ENCODE data around the genes ATG101 and KRT71.

DNA sequence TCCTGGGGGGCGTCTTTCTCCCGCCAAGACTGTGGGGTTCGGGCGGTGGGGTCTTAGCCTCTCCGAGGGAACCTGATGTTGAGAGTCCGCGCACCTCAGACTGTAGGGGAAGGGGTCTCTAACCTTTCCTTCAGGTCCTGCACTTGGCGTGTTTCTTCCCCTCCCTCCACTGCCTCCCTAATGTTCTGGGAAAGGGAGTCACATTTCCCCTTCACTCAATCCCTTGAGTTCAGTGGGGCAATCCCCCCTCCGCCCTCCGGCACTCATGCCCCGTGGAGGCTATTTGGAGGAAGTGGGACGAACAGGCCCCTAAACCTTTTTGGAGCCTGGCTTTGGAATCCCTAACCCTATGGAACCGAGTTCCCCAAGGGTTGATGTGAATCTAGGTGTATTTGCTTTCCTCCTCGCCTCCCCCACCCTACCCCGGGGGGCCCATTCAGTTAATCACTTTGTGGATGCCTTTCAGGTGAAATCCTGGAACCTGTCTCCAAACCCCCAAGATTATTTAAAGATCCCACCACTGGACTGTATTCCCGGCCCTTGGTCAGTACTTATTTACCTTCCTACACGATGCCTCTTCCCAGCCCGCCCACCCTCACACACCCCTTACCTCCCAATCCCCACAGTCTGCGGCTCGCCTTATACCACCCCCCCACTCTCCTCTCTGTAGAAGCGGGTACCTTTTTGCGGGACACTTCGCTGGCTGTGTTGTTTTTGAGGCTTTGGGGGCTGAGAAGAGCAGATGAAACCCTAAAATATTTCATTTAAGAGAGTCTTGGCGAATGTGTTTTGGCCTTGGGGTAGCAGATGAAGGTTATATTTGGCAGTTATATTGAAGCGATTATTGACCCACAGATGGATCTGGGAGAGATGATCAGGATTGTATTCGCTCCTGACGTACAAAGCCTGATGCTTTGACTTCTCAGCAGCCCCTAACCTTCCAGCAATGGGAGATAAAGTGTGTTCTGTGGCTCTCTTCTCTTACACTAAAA is 1.0 kb downstream of the ACVR1B start:
- PRO-cap = no peak

GRCh38 chr12:52014948-52015971 is 8.5 kb downstream of the TAMALIN start:
- PRO-cap = no peak

DNA sequence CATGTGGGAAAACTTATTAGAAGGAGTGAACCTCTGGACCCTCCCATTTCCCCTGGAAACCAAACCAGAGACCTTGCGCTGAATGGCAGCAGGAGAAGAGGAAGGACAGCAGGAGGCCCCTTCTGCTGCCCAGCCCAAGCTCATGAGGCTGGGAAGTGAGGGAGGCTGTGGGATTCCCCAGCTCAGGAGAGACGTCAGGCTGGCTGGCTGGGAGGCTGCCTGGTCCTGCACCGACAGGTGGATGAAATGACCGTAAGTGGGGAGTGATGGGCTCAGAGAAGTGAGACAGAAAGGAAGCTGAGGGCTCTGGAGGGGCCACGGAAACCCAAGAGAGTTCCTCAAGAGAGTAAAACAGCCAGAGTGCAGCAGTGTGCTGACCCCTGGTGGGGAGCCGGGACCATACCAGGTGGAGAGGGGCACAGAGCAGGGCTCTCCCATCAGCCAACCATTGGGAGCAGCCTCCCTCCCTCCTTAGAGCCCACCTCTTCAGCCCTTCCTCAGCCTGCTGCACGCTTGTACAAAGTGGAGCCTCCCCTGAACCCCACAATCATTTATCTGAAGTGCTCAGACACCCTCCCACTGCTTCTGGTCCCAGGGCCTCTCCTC is 13.9 kb downstream of the TAMALIN start:
- PRO-cap = no peak

GRCh38 chr12:52022706-52022997 is 15.9 kb downstream of the TAMALIN start:
- PRO-cap = bidirectional peak, plus-strand start at chr12:52023023, minus-strand start at chr12:52022918

GRCh38 chr12:52036542-52037623 is 14.4 kb upstream of the NR4A1 start:
- PRO-cap = bidirectional peak, plus-strand start at chr12:52037145, minus-strand start at chr12:52036948

DNA sequence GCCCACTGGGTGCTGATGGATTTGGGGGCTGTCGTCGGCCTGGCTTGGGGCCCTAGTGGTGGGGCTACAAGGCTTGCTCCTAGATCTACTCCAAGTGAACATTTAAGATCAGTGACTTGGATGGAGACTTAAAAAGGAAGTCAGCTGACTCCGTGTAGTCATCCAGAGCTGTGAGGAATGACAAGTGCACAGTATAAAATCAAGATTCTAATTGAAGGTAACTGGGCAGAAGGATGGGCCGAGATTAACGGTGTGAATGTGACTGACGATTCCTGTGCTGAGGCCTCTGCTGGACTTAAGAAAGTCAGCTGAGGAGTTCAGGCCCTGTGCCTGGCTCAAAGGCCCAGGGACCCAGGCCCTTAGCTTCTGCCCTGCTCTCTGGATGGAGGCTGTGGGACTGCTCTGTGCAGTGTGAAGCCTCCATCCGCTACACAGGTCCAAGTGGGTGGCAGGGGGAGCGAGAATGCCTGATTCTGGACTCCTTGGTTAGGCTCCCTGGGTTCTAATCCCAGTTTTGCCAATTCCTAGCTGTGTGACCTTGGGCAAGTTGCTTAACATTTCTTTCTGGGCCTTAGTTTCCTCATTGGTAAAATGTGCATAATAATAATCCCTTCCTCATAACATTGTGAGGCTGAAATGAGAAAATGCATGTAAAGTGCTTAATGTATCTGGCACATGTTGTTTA is 12.6 kb upstream of the NR4A1 start:
- PRO-cap = bidirectional peak, plus-strand start at position 210 of the sequence, minus-strand start at position 96 of the sequence

- PRO-cap = unidirectional peak, plus-strand start at chr12:52043713
Measured at GRCh38 chr12:52043414-52043847, 7.8 kb upstream of the NR4A1 start.

DNA sequence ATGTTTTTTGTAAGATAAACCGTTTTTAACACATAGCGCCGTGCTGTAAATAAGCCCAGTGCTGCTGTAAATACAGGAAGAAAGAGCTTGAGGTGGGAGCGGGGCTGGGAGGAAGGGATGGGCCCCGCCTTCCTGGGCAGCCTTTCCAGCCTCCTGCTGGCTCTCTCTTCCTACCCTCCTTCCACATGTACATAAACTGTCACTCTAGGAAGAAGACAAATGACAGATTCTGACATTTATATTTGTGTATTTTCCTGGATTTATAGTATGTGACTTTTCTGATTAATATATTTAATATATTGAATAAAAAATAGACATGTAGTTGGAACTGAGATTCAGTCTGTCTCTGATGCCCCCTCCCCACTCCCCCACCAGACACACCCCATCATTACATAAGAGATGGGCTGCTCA is 7.9 kb downstream of the NR4A1 start:
- PRO-cap = unidirectional peak, plus-strand start at position 84 of the sequence

DNA sequence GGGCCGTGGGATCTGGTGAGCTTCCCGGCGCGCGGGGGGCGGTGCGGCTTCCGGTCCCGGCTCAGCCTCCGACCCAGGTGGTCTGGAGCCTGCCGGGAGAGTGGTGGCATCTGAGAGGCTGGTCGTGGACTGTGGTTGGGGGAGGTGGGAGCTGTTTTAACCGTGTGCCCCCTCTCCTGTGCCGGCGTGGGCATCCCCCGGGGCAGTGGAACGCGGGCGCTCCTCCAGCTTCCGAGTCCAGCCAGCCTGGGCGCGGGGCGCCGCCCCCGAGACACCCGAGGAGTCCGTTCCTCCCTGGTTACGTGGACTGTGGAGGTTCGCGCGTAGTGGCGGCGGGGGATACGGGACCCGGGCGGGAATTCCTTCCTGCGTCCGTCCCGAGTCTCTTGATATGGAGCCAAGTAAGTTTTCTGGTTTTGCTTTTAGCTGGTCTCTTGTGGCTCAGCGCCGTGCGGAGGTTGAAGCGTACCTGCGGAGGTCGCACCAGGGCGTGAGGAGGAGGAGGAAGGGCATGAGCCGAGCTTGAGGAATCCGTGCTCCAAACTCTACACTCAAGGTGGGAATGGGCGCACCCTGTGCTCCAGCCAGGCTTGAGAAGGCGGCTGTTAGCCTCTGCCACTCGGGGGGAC is at the start of gene ATG101:
ATG101 (plus strand) TSS at position 51 of the 629 bp plus-strand sequence.
- PRO-cap = bidirectional peak, plus-strand start at position 76 of the sequence, minus-strand start outside the sequence

- PRO-cap = no peak
Measured at GRCh38 chr12:52093318-52093793, 13.9 kb downstream of the SMIM41 start.

DNA sequence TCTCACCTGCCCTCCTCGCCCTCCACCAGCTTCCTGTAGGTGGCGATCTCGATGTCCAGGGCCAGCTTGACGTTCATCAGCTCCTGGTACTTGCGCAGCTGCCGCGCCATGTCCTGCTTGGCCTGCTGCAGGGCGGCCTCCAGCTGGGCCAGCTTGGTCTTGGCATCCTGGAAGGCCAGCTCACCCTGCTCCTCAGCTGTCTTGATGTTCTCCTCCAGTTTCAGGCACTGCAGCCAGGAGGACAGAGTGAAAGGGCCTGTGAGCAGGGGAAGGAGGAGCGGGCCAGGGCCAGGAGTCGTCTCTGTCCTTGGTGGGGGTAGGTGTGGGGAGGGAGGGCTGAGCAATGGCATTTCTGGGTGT is 19.6 kb downstream of the KRT80 start:
- PRO-cap = no peak

DNA sequence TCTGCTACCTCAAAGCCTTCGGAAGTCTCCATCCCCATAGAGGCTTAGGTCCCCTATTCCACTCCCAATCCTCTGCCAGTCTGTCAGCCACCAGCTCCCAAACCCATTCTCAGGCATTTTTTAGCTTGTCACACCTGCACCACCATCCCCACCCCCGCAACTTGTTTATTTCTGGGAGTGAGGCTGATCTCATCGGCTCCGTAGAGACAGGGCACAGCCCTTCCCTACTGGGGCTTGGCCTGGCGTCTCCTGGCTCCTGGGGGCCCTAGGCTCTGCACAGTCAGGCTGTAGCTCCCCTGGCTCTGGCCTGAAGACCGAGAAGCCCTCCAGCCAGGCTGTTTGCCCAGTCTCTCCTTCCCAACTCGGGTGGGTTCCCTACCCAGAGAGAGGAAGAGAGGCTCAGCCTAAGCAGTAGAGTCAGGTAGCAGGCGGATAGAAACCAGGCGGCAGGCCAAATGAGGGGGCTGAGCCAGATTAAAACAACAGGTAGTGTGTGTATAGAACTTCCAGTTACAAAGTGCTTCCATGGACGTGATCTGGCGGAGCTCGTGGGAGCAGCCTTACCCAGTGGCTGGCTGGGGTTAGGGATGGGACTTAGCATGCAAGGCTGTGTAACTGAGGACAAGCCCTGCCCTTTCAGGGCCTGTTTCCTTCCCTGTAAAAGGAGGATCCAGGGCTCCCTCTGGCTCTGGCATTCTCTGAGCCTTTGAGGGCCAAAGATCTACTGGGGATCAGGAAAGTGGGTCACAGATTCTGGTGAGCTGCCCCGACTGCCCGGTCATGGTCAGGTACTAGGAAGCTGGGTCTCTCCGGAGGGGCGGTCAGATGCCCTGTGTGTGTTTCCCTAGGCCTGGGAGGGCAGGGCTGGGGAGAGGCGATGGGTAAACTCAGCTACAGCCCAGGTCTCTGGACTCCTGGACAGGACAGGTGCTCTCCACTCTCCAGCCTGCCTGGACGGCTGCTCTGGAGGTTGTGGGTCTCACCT is 8.3 kb downstream of the KRT80 start:
- PRO-cap = no peak

DNA sequence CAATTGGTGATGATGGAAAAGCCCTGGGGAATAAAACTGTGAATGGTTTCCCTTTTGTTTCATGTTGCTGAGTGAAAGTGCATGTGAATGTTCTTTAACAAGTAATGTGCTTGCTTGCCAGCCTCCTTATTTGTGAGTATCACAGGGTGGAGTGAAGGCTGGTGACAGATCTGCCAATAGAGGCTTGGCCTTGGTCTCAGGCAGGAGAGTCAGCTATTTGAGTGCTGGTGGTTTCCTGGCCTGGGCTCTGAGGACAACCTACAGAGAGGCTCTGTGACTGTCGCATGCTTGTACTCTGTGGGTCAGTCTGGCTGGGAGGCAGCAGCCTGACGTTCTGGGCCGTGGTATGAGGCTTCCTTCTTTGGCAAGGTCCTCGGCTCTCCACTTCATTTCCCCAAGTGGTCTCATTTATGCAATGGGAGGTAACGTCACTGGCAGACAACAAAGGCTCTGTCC is 20.6 kb downstream of the KRT85 start:
- PRO-cap = no peak

GRCh38 chr12:52552910-52553384 is at the start of gene KRT71:
KRT71 (minus strand) TSS chr12:52553145.
- PRO-cap = no peak

GRCh38 chr12:52713966-52715091 is 11.0 kb upstream of the KRT77 start:
- PRO-cap = no peak

- PRO-cap = unidirectional peak, minus-strand start at chr12:52900579
Measured at GRCh38 chr12:52899820-52900840, 4.7 kb downstream of the KRT8 start.

DNA sequence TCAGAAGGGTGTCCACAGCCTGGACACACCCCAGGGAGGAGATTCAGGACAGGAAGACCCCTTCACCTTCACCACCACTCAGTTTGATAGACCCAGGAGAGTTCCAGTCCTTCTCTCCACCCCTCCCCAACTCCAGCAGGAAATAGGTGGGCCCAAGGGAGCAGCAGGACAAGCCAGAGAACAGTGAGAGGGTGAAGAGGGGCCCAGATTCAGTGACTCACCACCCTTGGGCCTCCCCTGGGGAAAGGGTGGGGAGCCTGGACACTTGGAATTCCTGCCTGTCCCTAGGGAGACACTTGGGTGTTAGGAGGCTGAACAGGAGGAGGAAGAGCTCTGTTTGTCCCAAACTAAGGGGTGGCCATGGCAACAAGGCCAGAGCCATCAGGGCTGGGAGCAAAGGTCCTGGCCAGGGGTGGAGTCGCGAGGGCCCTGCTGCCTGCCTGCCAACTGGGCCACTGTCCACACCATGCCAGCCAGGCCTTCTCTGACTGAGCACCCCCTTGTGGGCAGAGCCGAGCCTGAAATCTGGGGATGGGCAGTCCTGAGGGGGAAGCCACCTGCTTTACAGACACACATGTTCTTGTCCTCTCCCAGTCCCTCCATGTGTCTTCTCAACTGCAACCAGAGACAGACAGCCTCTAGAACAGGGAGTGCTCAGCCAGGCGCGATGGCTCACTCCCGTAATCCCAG is 21.6 kb upstream of the KRT18 start:
- PRO-cap = unidirectional peak, minus-strand start at position 134 of the sequence

DNA sequence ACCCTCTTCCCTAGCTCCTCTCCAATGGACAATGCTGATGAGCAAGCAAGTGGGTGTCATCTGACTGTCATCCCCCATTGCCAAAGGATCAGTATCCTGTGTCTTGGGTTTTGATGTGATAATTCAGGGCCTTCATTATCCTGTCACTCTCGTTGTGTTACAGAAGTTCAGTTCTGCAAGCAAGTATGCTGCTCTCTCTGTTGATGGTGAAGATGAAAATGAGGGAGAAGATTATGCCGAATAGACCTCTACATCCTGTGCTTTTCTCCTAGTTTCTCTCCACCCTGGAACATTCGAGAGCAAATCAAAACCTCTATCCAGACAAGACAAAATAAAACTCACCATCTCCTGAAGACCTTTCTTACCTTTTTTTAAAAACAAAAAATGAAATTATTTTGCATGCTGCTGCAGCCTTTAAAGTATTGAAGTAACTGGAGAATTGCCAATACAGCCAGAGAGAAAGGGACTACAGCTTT is 9.8 kb upstream of the TNS2 start:
- PRO-cap = no peak

DNA sequence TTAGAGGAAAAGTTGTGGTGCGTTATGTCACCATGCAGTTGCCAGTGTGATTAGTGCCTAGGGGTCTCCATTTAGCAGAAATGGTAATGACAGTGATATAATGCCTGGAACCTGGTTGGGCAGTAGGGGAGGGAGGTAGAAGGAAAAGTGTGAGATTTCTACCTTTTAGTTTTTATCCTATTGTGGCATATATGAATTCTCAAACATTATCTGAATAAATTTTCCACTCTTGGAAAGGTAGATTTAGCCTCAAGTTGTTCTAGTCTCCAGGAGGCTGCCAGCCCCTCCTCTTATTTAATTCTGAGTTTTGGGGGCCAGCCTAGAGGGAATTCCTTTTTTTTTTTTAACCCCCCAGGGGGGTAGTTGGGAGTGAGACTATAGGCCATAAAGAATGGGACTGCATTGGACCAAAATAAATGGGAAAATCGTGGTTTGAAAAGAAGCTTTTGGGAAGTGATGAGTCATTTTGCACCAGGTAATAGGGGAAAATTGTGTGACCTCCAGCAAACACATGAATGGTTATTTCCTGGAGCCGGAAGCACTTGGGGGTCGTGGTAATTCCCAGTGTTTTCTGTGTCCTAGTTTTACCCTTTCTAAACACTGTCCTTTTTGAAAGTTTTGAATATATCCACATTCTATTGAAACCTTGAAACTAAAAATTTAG is 9.3 kb upstream of the TNS2 start:
- PRO-cap = no peak

GRCh38 chr12:53041901-53042780 is 7.7 kb upstream of the TNS2 start:
- PRO-cap = no peak